ENCODE measurements around a stretch of chr16.

- PRO-cap: no peak
These were observed 69.4 kb downstream of the CMIP start for GRCh38 chr16:81513981-81514457.

GRCh38 chr16:81581037-81581398 lies 136.4 kb downstream of the CMIP start:
- PRO-cap: no peak

DNA sequence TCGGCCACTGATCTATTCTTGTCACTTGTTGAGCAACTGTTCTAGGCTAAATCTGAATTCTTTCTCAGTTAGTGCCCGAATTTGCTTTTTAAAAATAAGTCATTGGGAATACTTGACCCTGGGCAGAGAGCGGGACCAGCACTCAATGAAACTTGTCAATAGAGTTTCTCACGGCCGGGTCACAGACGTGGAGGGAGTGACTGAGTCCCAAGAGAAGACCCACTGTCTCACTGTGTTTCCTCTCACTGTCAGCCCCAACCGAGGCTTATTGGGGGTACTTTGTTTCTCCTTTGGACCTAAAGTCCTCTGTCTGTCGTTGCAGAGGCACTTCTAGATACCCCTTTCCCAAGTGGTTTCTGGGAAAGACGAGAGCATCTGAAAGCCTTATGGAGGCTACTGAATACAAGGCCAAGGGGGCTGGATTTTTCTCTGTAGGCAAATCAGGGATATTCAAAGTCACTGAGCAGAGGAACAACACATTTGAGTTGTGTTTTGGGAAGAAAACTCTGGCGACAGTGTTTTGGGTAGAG lies 138.8 kb downstream of the CMIP start:
- PRO-cap: no peak

DNA sequence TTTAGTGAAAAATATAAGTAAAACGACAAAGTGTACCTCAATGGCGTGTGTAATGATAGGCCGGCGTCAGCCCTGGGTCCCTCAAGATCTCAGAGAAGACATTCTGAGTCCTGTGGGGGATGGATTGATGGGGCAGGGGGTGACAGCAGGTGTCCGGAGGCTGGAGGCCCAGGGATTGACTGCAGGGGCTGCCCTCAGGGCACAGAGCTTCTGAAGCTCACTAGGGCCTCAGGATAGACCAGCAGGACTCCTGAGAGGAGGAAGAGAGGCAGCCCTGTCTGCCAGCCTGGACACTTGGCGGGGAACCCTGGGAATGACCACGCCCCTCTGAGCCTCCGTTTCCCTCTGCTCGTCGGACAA lies 145.2 kb downstream of the CMIP start:
- PRO-cap: no peak

DNA sequence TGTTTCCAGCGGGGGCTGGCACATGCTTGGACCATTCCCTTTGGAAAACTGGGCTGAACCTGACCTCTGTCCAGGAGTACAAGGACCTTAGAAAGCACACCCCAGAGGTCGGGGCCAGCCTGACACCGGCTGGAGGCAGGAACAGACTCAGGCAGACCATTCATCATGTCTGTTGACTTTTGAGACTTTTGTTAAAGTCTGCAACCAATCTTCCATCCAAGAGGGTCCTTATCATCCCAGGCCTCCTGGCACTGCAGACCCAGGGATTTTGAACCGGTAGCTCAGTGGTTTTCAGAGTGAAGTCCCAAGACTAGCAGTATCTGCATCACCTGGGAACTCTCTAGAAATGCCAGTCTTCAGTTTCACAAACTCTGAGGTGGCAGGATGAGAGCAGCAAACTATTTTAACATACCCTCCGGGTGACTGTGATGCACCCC lies 145.3 kb upstream of the PLCG2 start:
- PRO-cap: no peak

- PRO-cap: no peak
These were observed 133.8 kb upstream of the PLCG2 start for GRCh38 chr16:81645064-81645910.

DNA sequence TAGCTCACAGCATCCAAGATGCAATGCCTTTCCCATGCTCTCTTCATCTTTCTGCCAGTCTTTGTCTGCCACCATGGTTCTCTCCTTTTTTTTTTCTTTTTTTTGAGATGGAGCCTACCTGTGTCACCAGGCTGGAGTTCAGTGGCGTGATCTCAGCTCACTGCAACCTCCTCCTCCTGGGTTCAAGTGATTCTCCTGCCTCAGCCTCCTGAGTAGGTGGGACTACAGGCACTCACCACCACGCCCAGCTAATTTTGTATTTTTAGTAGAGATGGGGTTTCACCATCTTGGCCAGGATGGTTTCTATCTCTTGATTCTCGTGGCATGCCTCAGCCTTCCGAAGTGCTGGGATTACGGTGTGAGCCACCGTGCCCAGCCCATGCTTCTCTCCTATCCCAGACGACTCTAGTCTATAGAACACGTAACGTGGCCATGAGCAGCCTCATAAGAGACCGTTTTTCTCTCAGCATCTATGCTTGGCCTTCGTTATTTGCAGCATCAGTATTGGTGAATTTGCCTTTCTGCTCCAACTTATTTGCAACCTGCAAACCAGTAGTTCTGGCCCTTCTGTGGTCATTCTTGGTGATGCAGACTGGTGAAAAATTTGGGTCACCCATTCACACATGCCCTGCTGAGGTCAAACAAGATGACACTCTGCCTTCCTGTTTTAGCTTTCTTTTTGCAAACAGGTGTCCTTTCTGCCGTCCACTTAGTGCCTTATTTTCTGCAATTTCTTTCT lies 31.0 kb downstream of the PLCG2 start:
- PRO-cap: no peak

DNA sequence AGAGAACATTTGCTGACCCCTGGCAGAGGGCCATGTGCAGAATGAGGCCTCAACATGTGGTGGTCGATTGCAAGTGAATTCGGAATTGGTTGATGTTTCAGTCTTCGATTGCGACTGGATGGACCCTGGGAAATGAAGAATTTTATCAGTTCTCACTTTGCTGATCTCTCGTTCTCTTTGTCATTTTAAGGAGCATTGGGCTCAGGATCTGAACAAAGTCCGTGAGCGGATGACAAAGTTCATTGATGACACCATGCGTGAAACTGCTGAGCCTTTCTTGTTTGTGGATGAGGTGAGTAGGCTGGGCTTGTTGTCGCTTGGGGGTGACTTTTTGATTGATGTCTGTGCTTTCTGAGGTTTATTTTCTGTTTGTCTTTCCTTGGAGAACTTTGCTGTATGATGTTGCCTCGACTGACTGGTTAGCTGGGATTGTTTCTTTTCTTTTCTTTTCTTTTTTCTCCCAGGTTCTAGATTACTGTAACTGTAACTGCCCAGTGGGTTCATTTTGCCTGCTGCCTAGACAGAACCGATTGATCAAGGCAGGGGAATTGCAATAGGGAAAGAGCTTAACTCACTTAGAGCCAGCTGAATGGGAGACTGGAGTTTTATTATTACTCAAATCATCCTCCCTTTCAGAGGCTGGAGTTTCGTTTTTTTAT lies 110.0 kb downstream of the PLCG2 start:
- PRO-cap: no peak

DNA sequence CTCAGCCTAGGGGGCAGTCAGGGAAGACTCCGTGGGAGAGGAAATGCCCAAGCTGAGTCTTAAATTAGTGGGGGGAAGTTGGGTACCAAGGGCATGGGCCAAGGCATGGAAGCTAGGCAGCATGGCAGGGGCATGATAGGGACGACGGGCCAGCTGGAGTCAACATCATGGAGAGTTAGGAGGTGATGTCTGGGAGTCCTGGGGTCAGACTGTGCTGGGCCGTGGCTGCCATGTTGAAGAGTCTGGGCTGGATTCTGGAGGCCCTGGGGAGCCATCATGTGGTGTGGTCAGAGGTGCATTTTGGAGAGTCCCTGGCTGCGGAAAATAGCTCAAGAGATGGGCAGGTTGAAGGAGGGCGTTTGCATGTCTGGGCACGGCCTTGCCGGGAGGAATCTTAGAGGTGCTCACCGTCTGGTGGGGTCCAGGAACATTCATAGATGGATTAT lies 85.2 kb downstream of the SDR42E1 start:
- PRO-cap: no peak

- PRO-cap: no peak
These were observed 11.4 kb downstream of the CDH13 start for GRCh38 chr16:82638166-82638617.

GRCh38 chr16:82639604-82640383 lies 13.0 kb downstream of the CDH13 start:
- PRO-cap: no peak

GRCh38 chr16:83102091-83102686 lies 475.4 kb downstream of the CDH13 start:
- PRO-cap: no peak

GRCh38 chr16:83802783-83803277 lies 4.9 kb upstream of the HSBP1 start:
- PRO-cap: no peak

- PRO-cap: no peak
These were observed 6.4 kb downstream of the HSBP1 start for GRCh38 chr16:83813876-83814800.

- PRO-cap: no peak
These were observed 18.2 kb upstream of the OSGIN1 start for GRCh38 chr16:83934817-83935336.

- PRO-cap: no peak
These were observed 2.4 kb upstream of the NECAB2 start for GRCh38 chr16:83965405-83966243.

- PRO-cap: no peak
These were observed 36.0 kb downstream of the MBTPS1 start for GRCh38 chr16:84080765-84081069.

- PRO-cap: no peak
These were observed 12.0 kb downstream of the MBTPS1 start for GRCh38 chr16:84104838-84105037.

- PRO-cap: no peak
These were observed 1.8 kb downstream of the TAF1C start for GRCh38 chr16:84184727-84185776.

DNA sequence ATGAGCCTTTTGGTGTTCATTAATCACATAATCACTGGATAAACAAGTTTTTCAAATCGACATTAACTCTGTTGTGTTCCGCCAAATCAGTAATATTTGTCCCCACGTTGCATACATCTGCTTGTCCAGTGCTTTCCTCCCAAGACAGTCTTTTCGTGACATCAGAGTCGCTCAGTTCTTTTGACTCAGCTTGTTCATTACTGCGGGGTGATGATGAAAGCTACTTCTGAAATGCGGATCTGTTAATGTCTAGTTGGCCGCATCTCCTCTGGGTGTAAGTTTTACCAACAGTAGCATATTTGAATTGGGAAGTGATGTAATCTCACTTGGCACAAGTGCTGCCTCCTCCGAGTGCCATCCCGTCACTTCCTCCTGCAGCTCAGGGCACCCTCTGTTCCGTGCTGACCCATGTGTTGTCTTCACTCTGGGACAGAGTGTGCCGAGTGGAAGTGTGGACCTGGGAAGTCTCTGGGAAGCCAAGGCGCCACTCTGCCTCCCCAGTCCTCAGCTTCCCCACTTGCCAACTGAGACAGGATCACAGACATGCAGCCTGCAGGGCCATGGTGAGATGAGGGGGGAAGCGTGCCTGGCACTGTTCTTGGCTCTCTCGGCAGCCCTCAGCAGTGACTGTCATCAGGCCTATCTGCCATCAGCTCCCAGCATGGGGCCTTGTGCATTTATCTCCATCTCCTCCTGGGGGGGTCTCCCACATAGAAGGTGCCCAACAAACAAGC lies 8.9 kb downstream of the ADAD2 start:
- PRO-cap: no peak